ENCODE measurements around the genes SETD9 and MIER3.

DNA sequence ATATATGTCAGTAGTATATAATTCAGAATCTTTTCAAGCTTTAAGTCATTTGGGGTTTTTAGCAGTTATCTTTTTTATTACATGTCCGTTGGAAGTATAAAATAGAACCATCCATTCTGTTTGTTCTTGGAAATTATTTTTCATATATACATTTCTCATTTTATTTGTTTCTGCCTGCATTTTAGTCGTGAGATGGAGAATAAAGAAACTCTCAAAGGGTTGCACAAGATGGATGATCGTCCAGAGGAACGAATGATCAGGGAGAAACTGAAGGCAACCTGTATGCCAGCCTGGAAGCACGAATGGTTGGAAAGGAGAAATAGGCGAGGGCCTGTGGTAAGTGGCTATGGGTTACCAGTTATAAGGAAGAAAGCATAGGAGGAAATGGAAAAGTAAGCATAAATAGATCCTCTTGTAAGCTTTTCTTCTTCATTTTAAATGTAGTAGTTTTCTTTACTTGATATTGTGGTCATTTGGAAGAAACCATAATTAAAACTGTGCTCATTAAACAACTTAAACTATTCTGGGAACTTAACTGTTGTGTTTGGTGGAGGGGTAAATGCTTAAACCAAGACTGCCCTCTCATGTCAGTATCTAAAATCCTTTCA, 41.2 kb downstream of the MAP3K1 start:
- PRO-cap: no peak

GRCh38 chr5:56872671-56873067, 36.7 kb upstream of the SETD9 start:
- PRO-cap: no peak

- PRO-cap: bidirectional peak, plus-strand start at chr5:56909352, minus-strand start at chr5:56909246; bidirectional peak, plus-strand start at chr5:56909618, minus-strand start at chr5:56909529
These were observed at the start of gene SETD9 for GRCh38 chr5:56908982-56909687. Gene SETD9 (plus strand): TSS chr5:56909596.

GRCh38 chr5:56952000-56952828, at the start of gene MIER3:
Gene MIER3 (minus strand): TSS chr5:56952123.
- PRO-cap: bidirectional peak, plus-strand start at chr5:56952237, minus-strand start at chr5:56952114

- PRO-cap: no peak
These were observed 80.2 kb upstream of the MIER3 start for GRCh38 chr5:57031928-57032705.

- PRO-cap: no peak
These were observed 26.1 kb downstream of the GPBP1 start for GRCh38 chr5:57199941-57200456.

- PRO-cap: no peak
These were observed 359.2 kb upstream of the ACTBL2 start for GRCh38 chr5:57841514-57842539.

DNA sequence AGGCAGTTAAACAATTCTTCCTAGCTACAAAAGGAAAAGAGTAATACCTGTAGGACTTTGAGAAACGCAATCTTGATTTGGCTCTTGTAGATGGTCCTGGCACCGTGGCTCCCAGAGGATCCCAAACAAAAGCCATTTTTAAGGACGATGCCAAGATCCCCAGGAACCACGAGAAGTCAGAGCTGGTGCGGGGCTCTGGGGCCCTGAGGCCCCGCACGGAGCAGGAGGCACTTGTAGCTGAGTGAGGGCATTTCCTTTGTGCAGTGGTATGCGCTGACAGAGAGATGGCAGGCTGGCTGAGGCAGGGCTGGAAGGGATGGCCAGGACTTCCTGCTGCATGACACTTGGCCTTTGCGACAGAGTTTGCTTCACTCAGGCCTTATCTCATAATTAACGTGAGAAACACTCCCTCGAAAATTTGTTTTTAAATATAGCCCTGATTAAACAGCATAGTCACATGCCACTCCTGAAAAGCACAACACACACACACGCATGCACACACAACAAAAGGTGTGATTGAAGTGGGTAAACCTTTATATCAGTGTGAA, 536.7 kb downstream of the PDE4D start:
- PRO-cap: bidirectional peak, plus-strand start at position 261 of the sequence, minus-strand start at position 260 of the sequence

DNA sequence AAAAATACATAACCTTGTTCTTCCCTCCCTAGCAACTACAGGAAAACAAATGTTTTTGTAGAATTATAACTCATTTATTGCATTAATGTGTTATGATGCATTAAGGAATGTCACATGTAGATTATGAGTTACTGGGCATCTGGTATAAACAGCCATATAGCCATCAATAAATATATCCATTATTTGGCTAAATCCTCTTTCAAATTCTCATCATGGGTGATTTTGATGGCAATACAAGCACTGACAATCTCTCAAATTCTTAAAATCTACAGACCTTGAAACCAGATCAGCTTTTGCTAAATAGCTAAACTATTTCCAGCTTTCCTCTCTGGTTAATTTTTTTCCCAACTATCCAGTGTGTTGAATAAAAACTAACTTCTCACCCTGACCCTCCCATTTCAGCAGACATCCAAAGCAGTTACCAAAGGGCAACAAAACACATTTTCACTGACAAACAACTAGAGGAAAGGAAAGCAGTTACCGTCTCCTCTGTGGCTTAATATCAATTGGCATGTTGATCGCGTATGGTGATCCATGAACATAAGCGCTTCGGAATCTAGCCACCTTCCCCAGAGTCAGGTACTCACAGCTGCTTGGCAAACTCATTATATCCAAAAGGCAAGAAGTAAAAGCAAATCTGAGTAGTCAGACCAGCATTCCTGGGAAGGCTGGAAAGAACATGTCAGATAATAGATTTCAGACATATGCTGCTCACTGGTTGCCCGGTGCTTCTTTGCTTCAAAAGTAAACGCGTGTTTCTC, 463.5 kb downstream of the PDE4D start:
- PRO-cap: no peak

DNA sequence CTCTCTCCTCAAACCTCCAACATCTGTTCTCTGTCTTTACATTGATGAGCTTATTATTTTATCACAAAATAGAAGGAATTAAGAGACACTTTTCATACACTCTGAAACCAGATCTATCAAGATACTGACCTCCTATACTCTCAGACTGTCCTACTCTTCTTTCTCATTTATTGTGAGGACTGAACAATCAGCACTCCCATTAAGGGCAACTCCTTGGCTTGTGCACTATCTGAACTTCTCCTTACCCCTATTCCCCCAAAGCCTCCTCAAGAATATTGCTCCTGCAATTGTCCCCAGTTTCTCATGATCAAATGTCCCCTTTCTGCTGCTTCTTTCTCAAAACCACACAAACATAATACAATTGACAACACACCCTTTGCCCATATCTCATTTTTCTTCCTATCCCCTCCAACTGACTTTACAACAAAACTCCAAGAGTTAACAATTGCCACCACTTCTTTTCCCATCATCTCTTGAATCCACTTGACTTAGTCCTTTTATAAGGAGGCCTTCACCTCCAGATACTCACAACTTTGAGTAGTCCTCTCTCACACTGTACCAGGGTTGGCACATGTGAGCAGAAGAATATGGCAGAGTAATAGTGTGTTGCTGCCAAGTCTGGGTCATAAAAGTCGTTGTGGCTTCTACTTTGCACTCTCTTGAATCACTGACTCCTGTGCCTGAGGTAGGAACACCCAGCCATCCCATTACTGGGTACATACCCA, 145.8 kb downstream of the PDE4D start:
- PRO-cap: no peak

DNA sequence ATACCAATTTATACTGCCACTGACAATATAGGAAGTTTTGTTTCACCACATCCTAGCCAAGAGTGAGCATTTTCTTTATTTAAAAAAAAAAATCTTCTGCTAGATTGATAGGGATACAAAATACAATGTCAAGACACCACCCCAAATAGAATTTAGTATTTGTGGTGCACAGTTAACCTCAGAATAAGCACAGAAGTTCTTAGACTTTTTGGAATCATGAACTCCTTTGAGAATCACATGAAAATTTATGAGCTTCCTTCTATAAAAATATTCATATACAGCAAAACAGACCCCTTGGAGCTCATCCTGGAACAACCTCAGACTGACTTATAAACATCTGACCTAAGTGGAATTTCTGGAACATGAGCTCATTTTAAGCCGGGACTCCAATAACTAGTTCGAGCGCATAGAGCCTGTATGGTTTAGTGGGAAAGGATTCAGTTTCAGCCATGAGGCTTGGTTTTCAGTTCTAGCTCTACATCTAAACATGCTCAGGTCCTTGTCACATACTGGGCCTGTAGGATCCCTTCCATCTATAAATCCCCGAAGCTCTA, 192.3 kb downstream of the DEPDC1B start:
- PRO-cap: no peak

GRCh38 chr5:61279964-61280520, 52.0 kb upstream of the ZSWIM6 start:
- PRO-cap: no peak

GRCh38 chr5:61328163-61328696, 3.8 kb upstream of the ZSWIM6 start:
- PRO-cap: no peak

GRCh38 chr5:61329742-61330200, 2.3 kb upstream of the ZSWIM6 start:
- PRO-cap: no peak

- PRO-cap: no peak
These were observed 2.1 kb downstream of the ZSWIM6 start for GRCh38 chr5:61334125-61334628.

DNA sequence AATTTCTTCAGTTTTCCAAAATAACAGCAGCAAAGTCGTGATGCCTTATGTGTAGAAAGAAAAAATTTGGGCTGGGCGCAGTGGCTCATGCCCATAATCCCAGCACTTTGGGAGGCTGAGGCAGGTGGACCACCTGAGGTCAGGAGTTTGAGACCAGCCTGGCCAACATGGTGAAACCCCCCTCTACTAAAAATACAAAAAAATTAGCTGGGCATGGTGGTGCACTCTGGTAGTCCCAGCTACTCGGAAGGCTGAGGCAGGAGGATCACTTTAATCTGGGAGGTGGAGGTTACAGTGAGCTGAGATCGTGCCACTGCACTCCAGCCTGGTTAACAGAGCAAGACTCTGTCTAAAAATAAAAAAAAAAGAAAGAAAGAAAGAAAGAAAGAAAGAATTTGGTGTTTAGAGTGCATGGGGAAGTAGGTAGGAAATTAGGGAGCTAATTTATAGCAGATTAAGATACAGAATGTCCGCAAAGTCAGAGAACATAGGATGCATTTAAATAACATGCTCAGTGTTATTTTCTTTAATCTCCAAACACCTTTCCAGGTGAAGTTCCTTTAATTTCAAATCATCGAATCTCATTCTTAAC, 50.5 kb downstream of the ZSWIM6 start:
- PRO-cap: no peak

GRCh38 chr5:61413857-61414356, 81.8 kb downstream of the ZSWIM6 start:
- PRO-cap: no peak

DNA sequence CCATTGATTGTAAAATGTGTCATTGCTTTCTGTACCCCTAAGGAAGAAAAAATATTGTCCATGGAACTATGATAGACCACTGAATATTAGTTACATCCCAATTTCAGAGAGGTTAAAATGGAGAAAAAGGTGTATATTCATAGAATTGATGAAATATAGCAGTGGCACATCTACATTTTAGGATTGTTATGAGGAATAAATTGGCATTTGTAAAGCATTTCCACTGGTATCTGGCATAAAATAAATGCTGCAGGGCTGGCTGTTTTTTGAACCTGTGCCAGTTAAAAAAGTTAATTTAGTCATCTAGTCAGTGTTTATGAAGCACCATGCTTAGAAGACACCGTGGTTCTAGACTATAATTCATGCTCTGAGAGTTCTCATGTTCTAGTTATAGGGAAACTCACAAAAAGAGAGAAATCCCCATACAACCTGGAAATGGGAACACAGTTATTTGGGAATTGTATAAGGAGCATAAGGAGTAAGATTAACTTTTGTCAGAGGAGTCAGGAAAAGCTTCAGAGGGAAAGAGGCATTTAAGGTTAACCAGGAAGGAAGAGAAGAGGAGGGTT, 93.2 kb downstream of the ZSWIM6 start:
- PRO-cap: no peak

DNA sequence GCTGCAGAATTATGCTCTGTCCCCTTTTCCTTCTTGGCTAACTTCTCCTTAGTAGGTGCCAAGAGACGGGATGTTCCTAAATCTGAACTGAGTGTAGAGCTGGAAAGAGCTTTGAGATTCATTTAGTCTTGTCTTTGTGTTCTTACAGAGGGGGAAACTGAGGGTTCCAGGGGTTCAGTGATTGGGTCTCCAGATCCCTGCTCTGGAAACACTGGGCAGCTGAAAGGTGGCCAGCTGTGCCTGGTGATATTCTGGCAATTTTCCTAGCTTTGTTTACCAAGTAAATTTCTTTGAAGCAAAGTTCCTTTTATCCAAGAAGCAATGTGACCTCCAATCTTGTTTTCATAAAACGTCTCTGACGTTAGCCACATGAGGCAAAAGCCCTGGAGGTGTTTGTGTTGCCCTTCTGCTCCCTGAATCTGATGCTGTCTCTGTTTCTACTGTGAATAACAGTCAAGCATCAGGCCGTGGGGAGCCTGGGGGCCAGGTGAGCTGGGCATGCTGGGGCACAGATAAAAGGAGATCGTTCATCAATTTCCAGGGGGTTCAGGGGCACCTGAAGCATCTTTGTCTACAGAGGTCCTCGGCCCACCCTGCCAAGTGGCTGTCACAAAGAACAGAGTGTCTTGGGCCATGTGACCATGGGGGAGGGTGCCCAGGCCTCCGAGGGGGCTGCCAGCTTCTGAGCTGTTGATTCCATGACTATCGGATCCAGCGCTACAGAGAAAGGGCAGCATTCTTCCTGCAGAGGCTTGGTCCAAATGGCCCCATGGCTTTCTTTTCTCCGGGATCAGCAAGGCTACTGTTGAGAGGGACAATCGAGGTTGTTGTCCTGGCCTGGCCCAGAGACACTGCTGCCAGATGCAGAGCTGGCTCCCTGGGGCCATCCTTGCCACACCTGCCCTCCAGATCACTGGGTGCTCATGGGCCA, 288.9 kb downstream of the ZSWIM6 start:
- PRO-cap: no peak

DNA sequence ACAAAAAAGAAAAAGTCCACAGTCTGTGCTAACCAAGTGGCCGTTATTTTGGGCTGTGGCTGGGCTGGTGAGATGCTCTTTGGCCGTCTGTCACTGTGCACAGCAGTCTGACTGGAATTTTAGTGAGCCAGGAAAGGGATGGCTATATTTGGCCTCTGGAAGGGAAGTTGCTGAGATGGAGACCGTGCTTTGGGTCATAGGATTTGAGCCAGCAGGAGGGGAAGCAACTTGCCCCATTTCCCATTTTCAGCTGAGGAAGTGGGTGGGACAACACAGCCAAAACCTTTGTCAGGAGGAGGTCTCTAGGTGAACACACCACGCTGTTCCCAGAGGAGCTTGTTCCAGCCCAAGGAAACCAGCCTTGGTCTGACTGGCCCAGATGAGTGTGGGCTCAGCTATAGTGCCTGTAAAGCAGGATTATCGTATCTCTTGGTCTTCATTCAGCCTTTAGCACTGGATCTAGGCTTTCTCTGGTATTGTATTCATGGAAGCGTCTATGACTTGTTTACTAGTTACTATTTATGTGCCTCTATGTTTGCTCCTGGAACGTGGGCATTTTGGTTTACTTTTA, 334.3 kb downstream of the ZSWIM6 start:
- PRO-cap: no peak

Data from left cardiac atrium (tissue), 1 donor.